Heart left ventricle (tissue), 7 donors: Measurements from ENCODE around the genes NAP1L5 and MMRN1.

DNA sequence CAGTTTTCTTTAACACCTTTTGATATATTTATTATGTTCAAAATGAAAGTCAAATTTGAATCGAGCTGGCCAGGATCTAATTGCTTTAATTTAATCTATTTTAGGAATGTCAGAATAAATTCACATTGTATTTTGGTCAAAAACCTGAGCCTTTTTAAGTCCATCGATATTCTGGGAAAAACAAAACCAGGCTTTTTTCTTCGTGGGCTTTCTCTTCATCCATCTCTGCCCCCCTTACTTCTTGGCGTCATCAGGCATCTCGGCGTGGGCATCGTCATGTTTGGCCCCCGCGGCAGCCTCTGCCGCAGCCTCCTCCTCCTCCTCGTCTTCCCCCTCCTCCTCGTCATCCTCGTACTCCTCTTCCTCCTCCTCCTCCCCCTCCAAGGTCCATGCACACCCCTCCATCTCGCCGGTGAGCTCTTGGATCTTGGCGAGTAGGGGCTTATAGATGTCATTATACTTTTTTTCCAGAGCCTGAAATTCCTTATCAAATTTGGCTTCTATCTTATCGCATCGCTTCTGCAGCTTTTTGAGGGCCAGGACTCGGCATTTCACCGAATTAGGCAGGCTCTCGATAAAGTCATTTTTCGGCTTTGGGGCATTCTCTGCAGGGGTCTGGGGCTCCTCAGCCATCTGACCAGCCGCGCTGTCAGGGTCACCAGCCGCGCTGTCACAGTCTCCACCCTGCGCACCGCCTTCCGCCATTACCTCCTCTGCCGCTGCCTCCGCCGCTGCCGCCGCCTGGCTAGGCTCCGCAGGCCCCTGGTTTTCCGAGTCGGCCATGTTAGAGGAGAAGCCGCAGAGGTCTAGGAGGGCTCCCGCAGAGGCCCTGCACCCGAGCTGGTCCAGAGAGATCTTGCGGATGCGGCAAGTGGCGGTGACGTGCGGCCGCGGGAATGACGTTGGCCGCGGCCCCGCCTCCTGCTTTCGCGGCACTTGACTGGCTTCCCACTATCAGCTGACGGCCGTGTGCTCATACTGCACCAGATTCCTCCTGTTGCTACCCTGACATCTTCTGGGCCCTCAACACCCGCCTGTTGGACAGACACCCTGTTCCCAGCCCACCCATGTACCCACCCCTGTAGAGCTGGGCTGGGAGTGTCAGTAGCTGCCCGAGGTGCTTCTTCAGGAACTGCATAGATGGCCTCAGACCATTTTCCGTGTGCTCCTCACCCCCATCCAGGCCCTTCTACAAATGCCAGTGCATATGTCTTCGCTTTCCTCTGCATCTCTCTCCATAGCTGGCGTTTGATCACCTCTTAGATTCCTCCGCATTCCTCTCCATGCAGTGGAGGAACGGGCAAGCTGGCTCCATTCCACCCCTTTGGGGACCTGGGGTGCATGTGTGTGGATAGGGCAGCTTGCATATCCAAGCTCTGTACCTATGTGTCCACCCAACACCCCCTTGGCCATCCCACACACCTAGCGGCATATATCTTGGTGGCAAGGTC, at the start of gene NAP1L5:
Gene NAP1L5, minus strand, starts transcription at position 858 of the 1,451 bp plus-strand sequence.
- PRO-cap, 6 experiments, result peak in 6 of 6 experiments; most common plus-strand start position 951 of the sequence (in 3); most common minus-strand start position 858 of the sequence (in 6)
- RAMPAGE, long total RNA, 2 experiments, result start-site peak on the minus strand in 2 of 2 experiments, centred at positions 863 to 866 of the sequence, 46 to 94 reads per replicate
- RRBS, result no CpG with 5 or more reads among the region's 63 CpGs

DNA sequence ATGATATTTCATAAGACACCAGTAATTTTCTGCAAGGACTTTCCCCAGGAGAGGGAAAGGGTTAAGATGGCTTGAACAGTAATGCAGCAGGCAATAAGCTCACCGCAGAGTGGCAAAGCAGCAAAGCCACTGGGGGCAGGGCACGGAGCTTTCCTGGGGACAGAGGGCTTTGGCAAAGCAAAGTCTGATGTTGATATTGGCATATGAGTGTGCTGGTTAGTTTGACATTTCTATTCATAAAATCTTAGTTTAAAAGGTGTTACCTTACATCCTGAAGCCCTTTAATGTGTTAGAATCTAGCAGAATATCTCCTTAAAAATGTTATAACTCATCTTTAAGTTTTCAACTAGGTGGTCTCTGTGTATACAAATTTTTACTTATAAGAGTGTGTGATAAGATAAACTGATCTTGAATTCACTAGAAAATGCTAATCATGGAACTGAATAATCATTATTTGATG, 55.2 kb upstream of the NAP1L5 start:
- PRO-cap, 6 experiments, result no peak in any of the 6 experiments
- RAMPAGE, long total RNA, 2 experiments, result no peak in any of the 2 experiments
- RRBS, result no CpG with 5 or more reads among the region's 2 CpGs

DNA sequence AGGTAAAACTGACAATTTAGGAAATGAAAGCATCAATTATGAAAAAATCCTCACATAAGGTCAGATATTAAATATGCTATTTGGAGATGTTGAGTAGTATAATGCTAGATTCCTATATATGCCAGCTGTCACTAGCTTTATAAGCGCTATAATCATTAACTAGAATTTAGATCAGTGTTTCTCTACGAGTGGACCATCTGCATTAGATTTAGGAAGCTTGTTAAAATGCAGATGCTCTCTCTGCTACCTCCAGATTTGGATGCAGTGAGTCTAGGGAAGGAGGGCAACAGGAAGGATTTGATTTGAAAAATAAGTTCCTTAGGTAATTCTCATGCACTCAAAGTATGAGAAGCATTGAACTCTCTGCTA, 122.8 kb upstream of the NAP1L5 start:
- PRO-cap, 6 experiments, result no peak in any of the 6 experiments
- RAMPAGE, long total RNA, 2 experiments, result no peak in any of the 2 experiments
- RRBS, result no CpG with 5 or more reads among the region's 2 CpGs

- PRO-cap, 6 experiments, result no peak in any of the 6 experiments
- RAMPAGE, long total RNA, 2 experiments, result no peak in any of the 2 experiments
- RRBS, result no CpG with 5 or more reads among the region's 8 CpGs
Observed at GRCh38 chr4:88843062-88843396, 145.4 kb upstream of the NAP1L5 start.

DNA sequence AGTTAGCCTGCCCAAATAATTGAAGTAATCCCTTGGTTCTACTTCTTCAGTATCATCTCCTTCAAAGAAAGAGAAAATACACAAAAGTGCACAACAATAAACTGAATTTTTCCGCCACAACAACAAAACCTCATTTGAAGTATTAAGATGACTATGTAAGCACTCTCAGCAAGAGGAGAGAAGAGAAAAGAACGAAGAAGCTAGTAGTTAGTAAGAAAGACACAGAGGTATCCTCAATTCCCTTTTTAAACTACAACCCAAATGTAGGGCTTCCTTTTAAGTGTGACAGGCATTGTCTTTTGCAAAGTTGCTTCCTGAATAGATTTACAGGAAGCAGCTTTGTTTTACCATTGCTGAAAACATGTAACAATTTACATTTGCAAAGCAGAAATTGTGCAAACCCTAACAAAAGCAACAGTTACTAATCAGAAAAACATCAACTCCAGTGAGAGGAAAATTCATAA, 96.5 kb downstream of the FAM13A start:
- PRO-cap, 6 experiments, result peak in 1 of 6 experiments; most common minus-strand start position 252 of the sequence (in 1)
- RAMPAGE, long total RNA, 2 experiments, result no peak in any of the 2 experiments
- RRBS, result no CpG with 5 or more reads among the region's 2 CpGs

DNA sequence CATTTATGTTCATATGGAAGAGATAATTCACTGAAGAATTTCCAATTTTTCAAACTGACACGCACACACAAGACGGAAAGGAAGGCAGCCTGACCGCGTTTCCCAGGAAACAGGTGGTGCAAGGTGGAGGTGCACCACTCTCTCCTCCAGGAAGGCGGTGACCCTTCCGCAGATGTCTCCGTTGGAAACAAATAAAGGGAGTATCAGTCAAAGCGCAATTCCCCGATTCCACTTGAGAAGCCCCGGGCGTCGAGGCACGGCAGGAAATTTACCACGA, 854 bp upstream of the TIGD2 start:
- PRO-cap, 6 experiments, result no peak in any of the 6 experiments
- RAMPAGE, long total RNA, 2 experiments, result no peak in any of the 2 experiments
- RRBS, result under 1% methylated on average over 5 of the region's 14 CpGs

DNA sequence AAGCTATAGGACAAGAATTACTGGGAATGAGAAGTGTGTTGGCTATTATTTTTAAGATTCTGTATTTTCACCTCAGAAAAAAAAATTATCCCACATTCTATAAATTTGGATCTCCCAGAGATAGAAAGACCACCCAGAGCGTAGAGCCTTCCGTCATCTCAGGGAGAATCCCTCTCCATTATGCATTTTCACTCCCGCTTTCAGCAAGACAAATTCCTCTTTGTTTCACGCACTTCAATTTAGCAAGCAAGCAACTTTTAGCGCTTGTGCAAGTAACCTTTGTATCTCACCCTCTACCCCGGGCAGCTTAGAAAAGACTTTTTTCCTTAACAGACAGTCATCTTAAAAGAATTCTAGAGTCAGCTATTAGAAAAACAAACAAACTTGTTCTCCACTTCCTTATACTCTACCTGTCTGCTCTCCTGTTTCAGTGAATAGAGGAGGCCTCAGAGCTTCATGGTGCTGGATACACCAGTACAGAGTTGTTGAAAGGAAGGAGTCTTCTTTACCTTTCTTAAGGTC, 12.0 kb downstream of the TIGD2 start:
- PRO-cap, 6 experiments, result no peak in any of the 6 experiments
- RAMPAGE, long total RNA, 2 experiments, result no peak in any of the 2 experiments
- RRBS, result no CpG with 5 or more reads among the region's 6 CpGs

DNA sequence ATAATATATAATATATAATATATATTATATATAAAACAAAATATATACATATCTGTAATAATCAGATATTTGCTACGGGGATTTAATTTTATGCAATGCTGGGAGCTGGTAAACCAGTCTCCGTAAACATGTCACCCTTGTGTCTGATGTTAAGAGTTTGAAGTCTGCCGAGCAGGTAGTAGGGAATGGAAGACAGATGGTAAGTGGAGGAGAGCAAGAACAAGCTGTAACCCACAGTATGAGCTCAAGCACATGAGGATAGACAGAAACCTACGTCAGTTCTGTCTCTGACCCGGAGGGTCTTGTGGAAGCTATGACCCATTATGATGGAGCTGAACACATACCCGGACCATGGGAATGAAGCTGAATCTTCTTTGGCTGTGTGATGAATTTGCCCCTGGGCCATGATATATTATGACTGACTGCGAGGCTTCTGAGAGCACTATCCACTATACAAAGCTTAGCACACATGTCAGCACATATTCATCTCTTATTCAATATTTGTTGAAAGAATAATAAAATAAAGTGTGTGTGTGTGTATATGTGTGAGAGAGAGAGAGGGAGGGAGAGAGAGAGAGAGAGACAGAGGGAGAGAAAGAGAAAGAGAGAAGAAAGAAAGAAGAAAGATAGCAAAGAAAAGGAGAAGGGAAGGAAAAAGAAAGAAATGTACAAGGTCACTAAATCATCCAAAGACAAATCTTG, 46.3 kb downstream of the TIGD2 start:
- PRO-cap, 6 experiments, result no peak in any of the 6 experiments
- RAMPAGE, long total RNA, 2 experiments, result no peak in any of the 2 experiments
- RRBS, result 89% methylated on average over 1 of the region's 7 CpGs

DNA sequence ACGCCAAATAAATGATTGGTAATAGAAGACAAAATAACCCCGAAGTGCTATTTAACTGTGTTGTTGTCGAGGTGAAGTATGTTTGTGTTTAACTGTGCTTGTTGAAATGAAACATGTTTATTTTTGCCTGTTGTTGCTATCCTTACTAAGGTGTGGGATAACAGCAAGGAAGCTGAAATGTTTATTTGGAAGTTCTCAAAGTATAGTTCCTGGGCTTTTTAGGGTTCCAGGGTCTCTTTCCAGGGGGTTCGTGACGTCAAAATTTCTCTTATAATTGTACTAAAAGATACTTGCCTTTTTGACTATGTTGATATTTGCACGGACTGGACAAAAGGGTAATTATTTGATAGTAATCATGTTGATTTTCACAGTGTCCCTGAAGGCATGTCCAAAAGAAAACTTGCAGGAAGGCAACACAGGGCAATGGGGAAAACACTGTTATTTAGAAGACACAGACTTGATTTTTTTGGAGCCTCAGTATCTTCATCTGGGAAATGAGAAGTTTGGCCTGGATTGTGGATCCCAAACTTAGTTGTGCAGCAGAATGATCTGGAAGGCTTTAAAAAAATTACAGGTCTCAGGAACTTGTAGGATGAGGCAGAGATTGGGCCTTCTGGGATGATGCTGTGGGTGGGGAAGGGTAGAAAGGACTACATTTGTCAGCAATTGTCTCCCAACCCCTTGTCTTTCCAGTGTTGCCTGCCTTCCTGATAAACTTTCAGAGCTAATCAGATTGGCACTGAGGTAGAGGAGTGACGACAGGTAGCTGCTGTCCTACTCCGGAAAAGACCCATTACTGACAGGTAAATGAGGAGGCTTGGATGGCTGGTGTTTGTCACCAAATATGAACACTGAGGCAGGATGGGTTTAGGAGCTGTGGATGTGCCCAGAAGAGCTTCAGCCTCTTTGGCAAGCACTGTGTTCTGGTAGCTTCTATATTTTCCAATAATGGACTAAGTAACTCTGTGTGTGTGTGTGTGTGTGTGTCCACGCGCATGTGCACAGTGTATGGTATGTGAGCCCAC, 33.1 kb downstream of the GPRIN3 start:
- PRO-cap, 6 experiments, result no peak in any of the 6 experiments
- RAMPAGE, long total RNA, 2 experiments, result no peak in any of the 2 experiments
- RRBS, result no CpG with 5 or more reads among the region's 10 CpGs

DNA sequence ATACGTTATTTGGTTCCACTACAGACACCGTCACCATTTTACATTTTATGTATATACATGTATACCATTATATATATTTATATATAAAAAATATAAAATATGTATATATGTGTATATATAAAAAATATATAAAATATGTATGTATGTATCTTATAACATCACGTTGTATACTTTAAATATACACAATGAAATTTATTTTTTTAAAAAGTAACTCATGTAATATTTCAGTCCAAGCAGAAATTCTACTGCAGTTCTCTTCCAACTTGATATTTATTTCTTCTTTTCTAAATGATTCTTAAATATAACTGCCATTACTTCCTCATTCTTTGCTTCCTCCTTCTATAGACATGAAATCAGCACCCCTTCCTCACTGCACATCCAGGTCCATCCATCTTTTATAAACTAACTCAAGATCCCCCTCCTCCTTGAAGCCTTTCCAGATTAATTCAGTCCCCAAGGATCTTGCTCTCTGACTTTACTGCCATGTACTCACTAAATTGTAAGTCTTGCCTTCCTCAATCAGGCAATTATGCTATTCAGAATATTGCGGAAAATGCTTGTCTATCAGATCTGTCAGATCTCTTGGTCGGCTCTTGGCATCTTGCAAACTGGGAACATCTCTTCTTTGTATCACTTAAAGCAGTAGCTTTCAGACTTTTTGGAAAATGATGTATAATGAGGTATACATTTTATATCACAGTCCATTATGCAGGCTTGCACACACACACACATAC, 3.7 kb downstream of the GPRIN3 start:
- PRO-cap, 6 experiments, result no peak in any of the 6 experiments
- RAMPAGE, long total RNA, 2 experiments, result no peak in any of the 2 experiments
- RRBS, result no CpG with 5 or more reads among the region's 5 CpGs

DNA sequence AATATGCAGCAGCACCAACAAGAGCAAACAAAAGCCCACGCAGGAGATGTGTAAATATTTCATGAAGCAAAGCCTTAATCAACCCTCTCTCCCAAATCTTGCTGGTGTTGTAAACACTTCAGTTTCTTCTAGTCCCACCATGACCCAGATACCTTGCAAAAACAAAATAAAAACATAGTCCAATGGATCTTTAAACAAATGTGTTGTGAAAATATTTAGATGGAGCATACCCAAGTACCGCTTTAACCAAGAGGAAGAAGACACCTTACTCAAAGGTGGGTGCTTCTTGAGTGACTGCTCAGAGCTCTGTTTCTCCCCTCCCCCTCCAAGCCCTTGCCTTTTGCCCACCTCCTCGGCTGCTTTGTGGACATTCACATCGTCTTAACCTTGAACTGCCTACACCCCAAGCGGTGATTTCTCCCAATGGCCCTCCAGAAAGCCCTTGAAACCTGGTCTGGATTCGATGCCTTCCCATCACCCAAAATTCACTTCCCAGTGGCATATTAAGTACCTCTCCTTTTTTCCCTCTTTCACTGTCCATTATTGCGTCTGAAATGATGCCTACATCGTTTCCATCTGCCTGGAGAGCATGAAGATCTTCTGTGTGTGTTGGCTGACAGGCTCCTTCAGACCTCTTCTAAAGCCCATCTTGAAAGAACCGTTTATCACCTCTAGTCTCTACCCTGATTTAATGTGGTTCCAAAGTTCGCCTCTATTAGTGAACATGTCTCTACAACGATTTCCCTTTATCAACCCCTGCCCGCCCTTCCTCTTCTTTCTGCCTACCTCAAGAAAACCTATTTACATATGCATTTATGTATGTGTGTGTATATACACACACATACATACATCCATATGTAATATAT, 1.0 kb downstream of the GPRIN3 start:
- PRO-cap, 6 experiments, result peak in 1 of 6 experiments; most common minus-strand start position 720 of the sequence (in 1)
- RAMPAGE, long total RNA, 2 experiments, result start-site peak on the minus strand in 1 of 2 experiments, centred at position 665 of the sequence, 6 reads per replicate
- RRBS, result no CpG with 5 or more reads among the region's 12 CpGs

GRCh38 chr4:89753453-89753796, 83.5 kb downstream of the SNCA start:
- PRO-cap, 6 experiments, result no peak in any of the 6 experiments
- RAMPAGE, long total RNA, 2 experiments, result no peak in any of the 2 experiments
- RRBS, result no CpG with 5 or more reads among the region's 5 CpGs

GRCh38 chr4:89829432-89829889, 7.5 kb downstream of the SNCA start:
- PRO-cap, 6 experiments, result no peak in any of the 6 experiments
- RAMPAGE, long total RNA, 2 experiments, result no peak in any of the 2 experiments
- RRBS, result no CpG with 5 or more reads among the region's 5 CpGs

GRCh38 chr4:89894425-89895632, at the start of gene MMRN1:
TSS of gene MMRN1 (plus strand) at chr4:89894854.
- PRO-cap, 6 experiments, result peak in 1 of 6 experiments; most common plus-strand start chr4:89894876 (in 1)
- RAMPAGE, long total RNA, 2 experiments, result start-site peak on the plus strand in 2 of 2 experiments, at chr4:89894854-89894891 at its widest, 20 to 37 reads per replicate
- RRBS, result no CpG with 5 or more reads among the region's 14 CpGs

- PRO-cap, 6 experiments, result no peak in any of the 6 experiments
- RAMPAGE, long total RNA, 2 experiments, result no peak in any of the 2 experiments
- RRBS, result no CpG with 5 or more reads among the region's 2 CpGs
Observed at GRCh38 chr4:91143181-91143484, 1015.9 kb downstream of the CCSER1 start.

DNA sequence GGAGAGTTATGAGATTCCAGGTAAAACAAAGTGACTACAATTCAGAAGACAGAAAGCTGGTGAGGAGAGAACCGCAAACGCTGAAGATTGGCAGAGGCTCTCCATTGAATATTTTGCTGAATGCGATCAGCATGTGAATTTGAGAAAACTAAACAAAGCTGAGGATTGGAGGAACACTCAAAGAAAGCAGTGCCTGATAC, 407.3 kb upstream of the GRID2 start:
- PRO-cap, 6 experiments, result no peak in any of the 6 experiments
- RAMPAGE, long total RNA, 2 experiments, result no peak in any of the 2 experiments
- RRBS, result no CpG with 5 or more reads among the region's 3 CpGs

GRCh38 chr4:92443909-92444446, 140.2 kb downstream of the GRID2 start:
- PRO-cap, 6 experiments, result no peak in any of the 6 experiments
- RAMPAGE, long total RNA, 2 experiments, result no peak in any of the 2 experiments
- RRBS, result no CpG with 5 or more reads among the region's 12 CpGs

- PRO-cap, 6 experiments, result peak in 5 of 6 experiments; most common plus-strand start chr4:94410894 (in 2); most common minus-strand start chr4:94410735 (in 4)
- RAMPAGE, long total RNA, 2 experiments, result no peak in any of the 2 experiments
- RRBS, result no CpG with 5 or more reads among the region's 13 CpGs
Observed at GRCh38 chr4:94410444-94411153, 41.1 kb upstream of the PDLIM5 start.

DNA sequence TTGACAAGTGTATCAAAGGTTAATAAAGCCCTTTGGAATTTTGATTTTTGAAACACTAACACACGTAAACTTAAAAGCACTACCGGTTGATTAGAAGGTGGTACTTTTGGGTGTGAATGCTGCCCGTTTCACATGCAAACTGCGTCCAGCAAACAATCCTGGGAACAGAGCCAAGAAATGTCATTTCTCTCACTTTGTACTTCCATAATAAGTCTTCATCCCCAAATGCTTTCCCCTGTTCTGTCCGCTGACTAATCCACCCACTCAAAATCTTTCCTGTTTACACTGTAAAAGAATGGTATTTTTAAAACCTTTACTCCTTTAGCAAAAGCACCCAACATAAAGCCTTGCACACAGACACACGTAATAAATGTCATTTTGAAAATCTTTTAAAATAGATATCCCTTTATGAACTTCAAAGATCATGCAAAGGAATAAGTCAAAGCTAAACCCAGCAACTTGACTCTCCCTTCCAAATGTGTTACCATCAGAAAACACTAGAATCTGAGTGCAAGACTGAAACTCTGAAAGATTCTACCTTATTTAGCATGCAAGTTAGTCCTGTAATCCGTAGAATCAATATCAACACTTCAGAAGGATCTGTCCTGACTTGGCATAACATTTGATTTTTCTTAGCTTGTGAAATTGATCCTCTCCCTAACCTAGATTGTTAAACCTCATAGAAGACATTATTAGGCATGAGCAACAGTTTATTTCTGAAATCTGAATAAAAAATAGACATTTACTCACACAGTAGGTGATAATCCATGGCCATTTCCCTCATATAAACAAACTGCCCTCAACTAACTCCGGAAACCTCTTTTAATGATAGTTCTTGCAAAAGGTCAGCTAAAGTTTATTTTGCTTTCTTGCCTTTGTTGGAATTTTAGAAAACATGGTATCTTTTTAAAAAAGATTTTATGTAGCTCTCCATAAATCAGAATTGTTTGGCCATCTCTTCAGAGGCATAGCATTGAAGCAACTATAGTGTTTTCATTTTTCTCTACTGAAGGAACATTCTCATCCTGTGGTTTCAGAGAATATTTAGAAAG, 38.8 kb upstream of the PDLIM5 start:
- PRO-cap, 6 experiments, result peak in 1 of 6 experiments; most common plus-strand start position 327 of the sequence (in 1); most common minus-strand start position 141 of the sequence (in 1)
- RAMPAGE, long total RNA, 2 experiments, result no peak in any of the 2 experiments
- RRBS, result no CpG with 5 or more reads among the region's 8 CpGs

DNA sequence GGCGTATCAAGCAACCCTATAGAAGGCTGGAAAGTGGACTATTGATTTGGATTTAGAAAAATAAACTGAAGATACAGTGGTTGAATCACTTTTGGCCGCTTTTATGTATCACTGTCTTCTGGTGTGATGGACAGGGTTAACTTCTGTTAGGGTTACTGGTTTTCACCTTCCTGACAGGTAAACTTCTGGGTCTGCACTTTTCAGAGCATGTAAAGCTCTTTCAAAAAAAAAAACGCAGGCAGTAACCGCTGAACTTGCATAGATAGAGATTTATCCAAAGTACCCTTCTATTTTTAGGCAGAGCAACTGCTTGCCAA, 488 bp upstream of the PDLIM5 start:
- PRO-cap, 6 experiments, result no peak in any of the 6 experiments
- RAMPAGE, long total RNA, 2 experiments, result no peak in any of the 2 experiments
- RRBS, result no CpG with 5 or more reads among the region's 4 CpGs